ENCODE data around the gene PTP4A1.

GRCh38 chr6:56726959-56727917 is 227.4 kb downstream of the DST start:
- RRBS, result no CpG with 5 or more reads among the region's 5 CpGs

GRCh38 chr6:57172445-57172981 is 387 bp downstream of the BAG2 start:
- RRBS, result 1% methylated on average over 38 of the region's 63 CpGs

DNA sequence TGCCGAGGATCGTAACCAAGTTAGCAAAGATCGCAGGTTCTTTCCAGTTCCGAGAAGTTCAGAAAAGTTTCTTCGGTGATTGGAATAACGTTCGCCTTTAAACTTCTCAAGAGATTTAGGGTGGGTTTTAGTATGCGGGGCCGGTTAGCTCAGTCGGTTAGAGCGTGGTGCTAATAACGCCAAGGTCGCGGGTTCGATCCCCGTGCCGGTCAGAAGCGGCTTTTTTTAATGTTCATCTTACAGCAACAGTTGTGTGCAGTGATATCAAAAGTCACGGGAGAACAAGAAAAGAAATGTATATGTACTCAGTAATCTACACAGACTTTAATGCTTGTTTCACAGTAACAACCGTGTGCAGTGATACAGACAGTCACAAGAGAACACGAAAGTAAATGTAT is 482.6 kb downstream of the PRIM2 start:
- RRBS, result no CpG with 5 or more reads among the region's 21 CpGs

DNA sequence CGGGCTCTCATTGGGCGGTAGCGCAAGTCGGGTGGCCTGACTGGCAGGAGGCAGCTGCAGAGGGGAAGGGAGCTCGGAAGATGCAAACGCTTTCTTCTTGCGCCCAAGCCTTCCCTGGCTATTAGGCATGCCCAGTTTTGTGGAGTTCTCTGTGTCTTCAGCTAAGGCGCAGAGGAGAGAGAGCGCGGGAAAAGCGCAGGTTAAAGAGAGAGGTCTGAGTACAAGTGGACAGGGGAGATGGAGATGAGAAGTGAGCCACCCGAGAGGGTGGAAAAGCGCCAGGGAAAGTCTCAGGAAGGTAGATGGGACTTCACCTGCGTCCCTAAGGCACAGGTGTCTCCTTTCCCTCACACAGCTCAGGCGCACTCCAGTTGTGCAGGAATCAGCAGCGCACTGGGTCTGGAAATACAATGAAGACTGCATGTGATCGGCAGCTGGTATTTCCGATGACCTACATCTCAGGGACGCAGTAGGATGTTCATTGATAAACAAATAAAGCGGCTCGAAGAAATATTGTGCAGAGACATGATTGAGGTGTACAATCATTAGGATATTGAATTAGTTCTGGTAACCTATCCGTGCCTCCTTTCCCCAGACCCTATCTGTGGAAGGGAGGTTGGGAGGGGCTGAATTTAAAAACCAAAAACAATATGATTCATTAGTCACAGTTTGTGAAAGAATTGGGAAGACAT is 415 bp upstream of the KHDRBS2 start:
- RRBS, result no CpG with 5 or more reads among the region's 22 CpGs

GRCh38 chr6:63391304-63391970 is 71.7 kb upstream of the LGSN start:
- RRBS, result no CpG with 5 or more reads among the region's 3 CpGs

- RRBS, result no CpG with 5 or more reads among the region's 4 CpGs
Observed at GRCh38 chr6:63492318-63492997, 79.8 kb upstream of the PTP4A1 start.

DNA sequence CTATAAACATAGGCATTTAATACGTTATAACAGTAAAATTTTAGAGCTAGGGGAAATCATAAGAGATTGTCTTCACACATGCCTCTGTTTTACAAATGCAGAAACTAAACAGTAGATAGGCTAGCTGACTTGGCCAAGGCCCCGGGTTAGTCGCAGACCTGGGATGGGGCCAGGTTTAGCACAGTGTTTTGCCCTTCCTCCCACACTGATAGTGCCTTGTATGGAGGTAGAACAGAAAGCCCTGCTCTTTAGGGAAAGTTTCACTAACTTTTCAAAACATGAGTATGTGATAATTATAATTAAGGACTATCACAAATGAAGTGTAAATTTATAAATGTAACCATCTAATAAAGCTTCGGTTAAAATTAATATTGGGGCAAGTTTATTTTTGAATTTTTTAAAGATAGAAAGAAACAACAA is 62.6 kb upstream of the PTP4A1 start:
- RRBS, result no CpG with 5 or more reads among the region's 4 CpGs

GRCh38 chr6:63572408-63572639 is at the start of gene PTP4A1:
Gene PTP4A1 (plus strand): TSS chr6:63572480.
- RRBS, result under 1% methylated on average over 14 of the region's 30 CpGs

- RRBS, result 1% methylated on average over 14 of the region's 52 CpGs
Observed at GRCh38 chr6:63572640-63573071, 376 bp downstream of the PTP4A1 start.

- RRBS, result under 1% methylated on average over 31 of the region's 38 CpGs
Observed at GRCh38 chr6:63573072-63573380, 746 bp downstream of the PTP4A1 start.

DNA sequence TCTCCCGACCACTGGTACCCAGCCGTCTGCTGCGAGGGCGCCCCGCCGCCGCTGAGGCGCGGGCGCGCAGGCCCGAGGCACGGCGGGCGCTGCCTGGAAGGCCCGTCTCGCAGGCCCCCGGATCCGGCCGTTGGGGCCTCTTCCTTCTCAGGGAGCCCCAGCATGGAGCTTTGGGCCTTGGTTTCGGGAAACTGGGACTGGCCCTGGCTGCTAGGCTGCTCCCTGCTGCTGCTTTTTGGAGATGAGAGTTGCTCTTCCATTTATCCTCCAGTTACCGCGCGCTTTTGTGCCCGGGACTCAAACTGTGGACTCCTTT is 787 bp downstream of the PHF3 start:
- RRBS, result no CpG with 5 or more reads among the region's 25 CpGs

DNA sequence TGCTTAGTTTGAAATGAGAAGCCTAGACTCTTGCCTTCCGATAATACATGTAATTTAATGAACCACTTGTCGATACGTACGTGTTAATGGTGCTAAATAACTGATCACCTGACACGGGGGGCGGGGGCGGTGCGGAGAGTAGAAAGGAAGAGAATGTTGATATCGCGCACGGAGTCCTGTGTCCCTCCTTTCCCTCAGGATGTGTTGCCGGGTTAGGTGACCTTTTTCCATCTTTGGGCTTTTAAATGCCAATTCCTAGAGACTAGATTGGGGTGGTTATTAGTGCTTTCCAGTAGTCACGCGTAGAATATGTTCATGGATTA is 1.1 kb downstream of the PHF3 start:
- RRBS, result no CpG with 5 or more reads among the region's 14 CpGs

GRCh38 chr6:63676801-63677300 is 41.2 kb downstream of the PHF3 start:
- RRBS, result no CpG with 5 or more reads among the region's 2 CpGs

- RRBS, result no CpG with 5 or more reads among the region's 2 CpGs
Observed at GRCh38 chr6:63711429-63711886, 75.9 kb downstream of the PHF3 start.

GRCh38 chr6:63805448-63806129 is 170.0 kb downstream of the PHF3 start:
- RRBS, result no CpG with 5 or more reads among the region's 6 CpGs

DNA sequence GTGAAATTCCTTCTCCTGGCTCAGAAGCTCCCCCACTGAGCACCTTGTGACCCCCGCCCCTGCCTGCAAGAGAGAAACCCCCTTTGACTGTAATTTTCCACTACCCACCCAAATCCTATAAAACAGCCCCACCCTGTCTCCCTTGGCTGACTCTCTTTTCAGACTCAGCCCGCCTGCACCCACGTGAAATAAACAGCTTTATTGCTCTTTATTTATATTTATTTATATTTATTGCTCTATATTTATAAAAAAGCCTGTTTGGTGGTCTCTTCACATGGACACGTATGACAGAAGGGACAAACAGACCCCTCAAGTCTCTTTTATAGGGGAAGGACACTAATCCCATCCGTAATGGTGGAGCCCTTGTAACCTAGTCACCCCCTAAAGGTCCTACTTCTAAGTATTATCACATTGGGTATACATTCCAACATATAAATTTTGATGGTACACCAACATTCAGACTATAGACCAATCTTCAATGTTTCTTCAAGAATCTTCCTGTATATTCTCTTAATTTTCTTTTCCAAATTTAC is 325.8 kb downstream of the PHF3 start:
- RRBS, result no CpG with 5 or more reads among the region's 5 CpGs

DNA sequence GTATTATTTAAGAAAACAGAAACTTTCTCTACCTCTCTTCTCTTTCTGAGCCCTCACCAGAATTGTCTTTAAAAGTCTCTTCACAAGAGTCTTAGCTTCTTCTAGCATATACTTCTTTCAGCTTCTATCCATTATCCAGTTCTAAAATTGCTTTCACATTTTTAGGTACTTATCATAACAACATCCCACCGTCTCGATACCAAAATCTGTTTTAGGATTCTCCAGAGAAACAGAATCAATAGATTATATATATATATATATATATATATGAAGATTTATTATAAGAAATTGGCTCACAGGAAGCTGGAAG is 30.4 kb upstream of the ZC3H11C start:
- RRBS, result no CpG with 5 or more reads among the region's 2 CpGs

DNA sequence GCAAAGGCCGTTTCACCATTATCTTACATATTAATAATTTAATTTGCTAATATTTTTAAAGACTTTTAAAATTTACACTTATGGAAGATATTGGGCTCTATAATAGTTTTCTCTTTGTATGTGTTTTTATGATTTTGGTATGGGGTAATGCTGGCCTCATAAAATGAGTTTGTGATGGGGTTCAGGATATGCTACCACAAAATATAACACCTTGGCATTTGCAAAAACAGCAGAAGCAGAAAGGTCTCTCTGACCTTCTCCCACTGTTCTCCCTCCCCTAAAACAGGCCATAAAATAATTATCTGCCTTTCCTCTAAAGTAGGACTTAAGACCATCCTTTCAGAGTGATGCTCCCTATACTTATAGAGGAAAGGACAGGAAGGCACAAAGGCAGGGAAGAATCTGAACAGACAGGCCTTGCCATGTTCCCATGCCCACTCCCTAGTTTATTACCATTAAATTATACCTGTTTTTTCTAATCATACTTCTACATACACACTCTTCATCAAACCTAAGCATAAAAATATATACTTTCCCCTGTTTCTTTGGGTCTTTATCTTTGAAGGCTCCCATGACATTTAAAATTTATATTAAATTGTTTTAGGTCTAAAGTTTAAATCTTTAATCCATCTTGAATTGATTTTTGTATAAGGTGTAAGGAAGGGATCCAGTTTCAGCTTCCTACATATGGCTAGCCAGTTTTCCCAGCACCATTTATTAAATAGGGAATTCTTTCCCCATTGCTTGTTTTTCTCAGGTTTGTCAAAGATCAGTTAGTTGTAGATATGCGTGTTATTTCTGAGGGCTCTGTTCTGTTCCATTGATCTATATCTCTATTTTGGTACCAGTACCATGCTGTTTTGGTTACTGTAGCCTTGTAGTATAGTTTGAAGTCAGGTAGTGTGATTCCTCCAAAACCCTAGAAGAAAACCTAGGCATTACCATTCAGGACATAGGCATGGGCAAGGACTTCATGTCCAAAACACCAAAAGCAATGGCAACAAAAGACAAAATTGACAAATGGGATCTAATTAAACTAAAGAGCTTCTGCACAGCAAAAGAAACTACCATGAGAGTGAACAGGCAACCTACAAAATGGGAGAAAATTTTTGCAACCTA is 755.8 kb upstream of the ADGRB3 start:
- RRBS, result no CpG with 5 or more reads among the region's 2 CpGs

GRCh38 chr6:67882145-67882910 is 752.8 kb upstream of the ADGRB3 start:
- RRBS, result no CpG with 5 or more reads among the region's 4 CpGs

Measured in zone of skin (tissue), 1 donor.